Vein endothelial cell (primary cell): ENCODE measurements around a stretch of chr6.

- CAGE, long polyA plus RNA = no peak
These were observed 48.2 kb downstream of the SLC22A23 start for GRCh38 chr6:3408586-3409170.

- CAGE, long polyA plus RNA = no peak
These were observed 2.7 kb downstream of the SLC22A23 start for GRCh38 chr6:3454043-3454650.

DNA sequence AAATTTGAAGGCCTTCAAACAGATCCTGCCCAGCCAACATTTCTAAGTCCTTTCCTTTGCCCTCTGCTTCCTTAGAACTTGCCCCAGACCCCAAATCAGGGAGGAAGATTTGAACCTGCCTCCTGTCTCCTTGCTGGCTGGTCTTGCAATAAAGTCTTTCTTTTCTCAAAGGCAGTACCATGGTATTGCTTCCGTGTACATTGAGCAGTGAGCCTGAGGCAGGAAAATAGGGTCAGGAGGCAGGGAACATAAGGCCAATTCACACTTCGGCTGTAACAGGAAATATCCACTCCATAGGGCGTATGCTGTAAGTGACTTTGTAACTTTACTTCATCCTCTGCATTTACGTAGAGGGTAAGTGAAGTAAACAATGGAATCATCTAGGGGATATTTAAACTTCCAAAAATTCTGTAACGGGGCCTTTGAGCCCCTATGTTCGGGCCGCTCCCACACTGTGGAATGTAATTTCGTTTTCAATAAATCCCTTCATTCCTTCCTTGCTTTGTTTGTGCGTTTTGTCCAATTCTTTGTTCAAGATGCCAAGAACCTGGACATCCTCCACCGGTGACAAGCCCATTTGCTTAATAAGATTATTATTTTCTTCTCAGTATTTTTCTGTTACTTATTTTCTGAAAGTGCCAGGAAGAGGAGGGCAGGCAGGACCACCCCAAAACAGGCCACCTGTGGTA, 2.0 kb upstream of the PXDC1 start:
- CAGE, long polyA plus RNA = no peak

- CAGE, long polyA plus RNA = no peak
These were observed 20.6 kb upstream of the PXDC1 start for GRCh38 chr6:3771896-3772695.

GRCh38 chr6:3797449-3798096, 46.1 kb upstream of the PXDC1 start:
- CAGE, long polyA plus RNA = no peak

GRCh38 chr6:3825563-3826878, 23.2 kb upstream of the FAM50B start:
- CAGE, long polyA plus RNA = no peak

DNA sequence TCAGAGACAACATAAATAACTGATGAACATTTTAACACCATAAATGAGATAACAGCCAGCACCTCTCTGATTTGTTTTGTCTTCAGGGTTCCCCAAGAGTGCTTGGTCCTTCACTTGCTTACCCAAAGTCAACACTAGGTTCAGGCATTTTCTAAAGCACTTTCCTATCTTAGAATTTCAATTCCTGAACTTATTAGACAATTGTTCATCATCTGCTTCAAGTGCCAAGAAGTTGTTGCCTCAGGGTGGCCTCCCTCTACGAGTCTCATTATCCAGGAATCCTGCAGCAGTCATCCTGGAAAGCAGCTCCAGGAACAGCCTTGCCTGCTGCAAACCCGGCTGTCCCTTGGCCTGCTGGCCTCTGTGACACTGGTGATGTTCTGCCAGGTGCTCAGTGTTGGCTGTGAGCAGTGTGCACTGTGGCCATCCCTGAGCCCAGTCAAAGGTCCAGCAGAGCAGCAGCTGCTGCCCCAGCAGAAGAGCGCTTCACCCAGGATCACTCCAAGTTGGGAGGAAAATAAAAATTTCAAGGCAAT, 7.6 kb upstream of the FAM50B start:
- CAGE, long polyA plus RNA = no peak

GRCh38 chr6:3908648-3909640, 59.8 kb downstream of the FAM50B start:
- CAGE, long polyA plus RNA = no peak

DNA sequence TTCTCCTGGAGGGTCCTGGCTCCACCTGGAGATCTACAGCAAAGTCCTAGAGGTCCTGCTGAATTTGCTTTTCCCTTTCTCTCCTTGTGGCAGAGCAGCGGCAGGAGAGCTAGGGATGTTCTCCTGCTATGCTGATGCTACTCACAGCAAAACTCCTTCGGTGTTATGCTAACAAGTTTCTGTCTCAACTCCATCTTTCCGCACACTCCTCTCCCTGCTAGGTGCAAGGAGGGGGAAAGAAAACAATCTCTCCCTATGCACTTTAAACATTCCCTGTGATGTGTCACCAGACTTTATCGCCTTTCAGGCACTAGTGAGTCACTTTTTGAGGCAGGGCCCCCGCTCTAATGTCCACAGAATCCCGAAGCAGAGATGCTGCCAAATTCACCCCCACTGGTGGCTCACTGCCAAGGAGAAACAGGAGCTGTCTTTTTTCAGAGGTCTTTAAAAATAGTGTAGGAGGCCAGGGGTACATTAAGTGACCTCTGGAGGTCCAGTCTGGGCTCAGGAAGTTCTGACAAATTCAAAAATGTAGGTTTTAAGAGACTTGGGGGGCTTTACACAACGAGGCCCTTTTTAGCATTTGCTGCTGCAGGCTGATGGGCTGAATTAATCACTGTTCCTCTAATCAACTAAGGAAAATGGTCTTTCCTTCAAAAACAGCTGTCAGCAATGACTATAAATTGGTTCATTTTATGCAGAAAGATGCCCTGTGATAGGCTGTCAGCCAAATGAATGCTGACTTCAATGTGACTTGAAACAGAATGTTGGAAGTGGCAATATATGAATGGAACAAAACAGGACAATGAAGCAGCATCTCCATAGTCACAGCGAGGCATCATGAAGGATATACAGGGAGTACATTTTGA, 62.8 kb downstream of the FAM50B start:
- CAGE, long polyA plus RNA = no peak

GRCh38 chr6:3913877-3914143, 64.6 kb downstream of the FAM50B start:
- CAGE, long polyA plus RNA = no peak

DNA sequence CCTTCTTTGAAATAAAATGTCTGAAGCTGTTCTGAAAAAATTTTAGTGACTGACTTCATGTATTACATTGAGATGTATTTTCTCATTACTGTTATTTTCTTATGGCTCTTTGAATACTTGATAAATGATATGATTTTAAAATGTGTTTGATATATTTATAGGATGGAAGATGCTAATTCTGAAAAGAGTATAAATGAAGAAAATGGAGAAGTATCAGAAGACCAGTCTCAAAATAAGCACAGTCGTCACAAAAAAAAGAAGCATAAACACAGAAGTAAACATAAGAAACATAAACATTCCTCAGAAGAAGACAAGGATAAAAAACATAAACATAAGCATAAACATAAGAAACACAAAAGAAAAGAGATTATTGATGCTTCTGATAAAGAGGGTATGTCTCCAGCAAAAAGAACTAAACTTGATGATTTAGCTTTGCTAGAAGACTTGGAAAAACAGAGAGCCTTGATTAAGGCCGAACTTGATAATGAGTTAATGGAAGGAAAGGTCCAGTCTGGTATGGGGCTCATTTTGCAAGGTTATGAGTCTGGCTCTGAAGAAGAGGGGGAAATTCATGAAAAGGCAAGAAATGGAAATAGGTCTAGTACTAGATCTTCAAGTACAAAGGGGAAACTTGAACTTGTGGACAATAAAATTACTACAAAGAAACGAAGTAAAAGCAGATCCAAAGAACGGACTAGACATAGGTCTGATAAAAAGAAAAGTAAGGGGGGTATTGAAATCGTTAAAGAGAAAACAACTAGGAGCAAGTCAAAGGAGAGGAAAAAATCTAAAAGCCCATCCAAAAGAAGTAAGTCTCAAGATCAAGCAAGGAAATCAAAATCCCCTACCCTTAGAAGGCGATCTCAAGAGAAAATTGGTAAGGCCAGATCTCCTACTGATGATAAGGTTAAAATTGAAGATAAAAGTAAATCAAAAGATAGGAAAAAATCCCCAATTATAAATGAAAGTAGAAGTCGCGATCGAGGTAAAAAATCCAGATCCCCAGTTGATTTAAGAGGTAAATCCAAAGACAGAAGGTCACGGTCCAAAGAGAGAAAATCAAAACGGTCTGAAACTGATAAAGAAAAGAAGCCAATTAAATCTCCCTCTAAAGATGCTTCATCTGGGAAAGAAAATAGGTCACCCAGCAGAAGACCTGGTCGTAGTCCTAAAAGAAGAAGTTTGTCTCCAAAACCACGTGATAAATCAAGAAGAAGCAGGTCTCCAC, 10.7 kb downstream of the PRPF4B start:
- CAGE, long polyA plus RNA = no peak

DNA sequence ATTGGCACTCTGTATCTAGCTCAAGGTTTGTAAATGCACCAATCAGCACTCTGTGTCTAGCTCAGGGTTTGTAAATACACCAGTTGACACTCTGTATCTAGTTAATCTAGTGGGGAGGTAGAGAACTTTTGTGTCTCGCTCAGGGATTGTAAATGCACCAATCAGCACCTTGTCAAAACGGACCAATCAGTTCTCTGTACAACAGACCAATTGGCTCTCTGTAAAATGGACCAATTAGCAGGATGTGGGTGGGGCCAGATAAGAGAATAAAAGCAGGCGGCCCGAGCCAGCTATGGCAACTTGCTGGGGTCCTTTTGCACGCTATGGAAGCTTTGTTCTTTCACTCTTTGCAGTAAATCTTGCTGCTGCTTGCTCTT, 11.8 kb upstream of the FAM217A start:
- CAGE, long polyA plus RNA = no peak

DNA sequence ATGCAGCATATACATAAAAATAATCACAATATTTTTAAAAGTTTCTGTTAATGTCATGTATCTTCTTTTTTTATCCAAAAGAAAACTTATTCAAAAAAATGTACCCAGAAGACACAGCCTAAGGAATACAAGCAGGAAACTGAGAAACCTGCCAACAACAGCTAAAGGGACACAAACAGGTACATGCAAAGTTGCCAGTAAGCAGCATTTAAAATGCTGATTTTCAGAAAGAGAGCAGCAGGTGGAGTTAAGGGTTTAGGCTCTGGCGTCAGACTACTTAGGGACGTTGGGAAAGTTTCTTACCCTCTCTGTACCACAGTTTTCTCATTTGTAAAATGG, 13.5 kb downstream of the ECI2 start:
- CAGE, long polyA plus RNA = no peak

DNA sequence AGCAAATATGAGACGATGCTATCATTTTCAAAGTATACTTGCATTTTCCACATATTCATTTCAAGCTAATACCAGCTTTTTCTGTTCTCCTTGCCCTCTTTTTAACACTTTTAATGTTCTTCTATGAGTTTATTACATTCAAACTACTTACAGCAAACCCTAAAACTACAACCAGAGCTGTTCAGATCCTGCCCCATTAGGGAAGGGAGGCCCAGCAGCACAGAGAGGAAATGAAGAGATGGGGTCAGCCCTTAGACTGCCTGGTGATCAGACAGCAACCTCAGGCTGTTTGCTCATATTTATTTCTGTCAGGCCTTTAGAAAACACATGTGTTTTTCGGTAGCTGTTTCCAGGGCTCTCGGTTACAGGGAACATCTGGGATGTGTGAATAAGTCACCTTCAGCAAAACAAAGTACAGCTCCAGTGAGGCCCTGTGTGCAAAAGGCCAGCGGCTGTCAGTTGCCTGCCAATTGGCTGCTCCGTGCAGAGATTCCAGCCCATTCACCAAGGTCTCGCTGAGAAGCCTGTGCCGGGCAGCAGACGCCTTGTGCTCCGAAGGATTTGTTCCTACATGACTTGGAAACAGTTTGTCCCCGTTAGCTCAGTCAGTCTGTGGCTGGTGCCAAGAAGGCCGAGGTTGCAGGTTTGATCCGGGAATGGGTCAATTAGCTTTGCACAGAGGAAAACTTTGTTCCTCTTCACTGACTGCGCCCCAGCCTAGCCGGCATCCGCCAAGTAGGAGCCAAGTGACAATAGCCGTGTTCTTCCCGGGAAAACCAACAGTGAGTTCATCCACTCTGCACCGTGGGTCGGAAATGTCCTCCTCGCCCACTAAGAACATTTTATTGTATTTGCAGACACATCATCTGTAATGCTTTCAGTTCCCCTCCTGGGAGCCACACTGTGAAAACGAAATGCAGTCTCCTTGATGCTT, 315.6 kb upstream of the CDYL start:
- CAGE, long polyA plus RNA = no peak

DNA sequence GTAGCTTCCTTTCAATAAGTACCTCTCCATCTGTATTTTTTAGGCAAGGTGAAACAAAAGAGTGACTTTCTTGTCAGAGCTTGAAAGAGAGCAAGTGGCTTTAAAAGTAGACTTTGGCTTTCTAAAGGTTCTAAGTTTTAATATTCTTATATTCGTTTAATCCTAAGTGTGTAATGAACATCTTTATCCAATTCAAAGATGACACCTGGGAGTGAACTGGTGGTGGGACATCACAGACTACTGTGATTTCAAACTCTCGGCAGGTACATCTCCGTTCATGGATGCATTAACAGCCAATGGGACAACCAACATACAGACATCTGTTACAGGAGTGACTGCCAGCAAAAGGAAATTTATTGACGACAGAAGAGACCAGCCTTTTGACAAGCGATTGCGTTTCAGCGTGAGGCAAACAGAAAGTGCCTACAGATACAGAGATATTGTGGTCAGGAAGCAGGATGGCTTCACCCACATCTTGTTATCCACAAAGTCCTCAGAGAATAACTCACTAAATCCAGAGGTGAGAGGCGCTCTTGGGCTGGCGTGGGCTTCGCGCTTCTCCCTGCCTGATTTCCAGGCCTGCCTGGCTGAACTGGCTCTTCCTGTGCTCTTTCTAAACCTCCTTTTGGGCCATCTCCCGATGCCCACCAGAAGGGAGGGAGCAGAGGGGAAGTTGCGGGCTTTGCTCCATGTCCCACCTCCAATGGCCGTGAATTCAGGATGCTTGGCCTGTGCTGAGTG, 68.4 kb downstream of the RPP40 start:
- CAGE, long polyA plus RNA = no peak

- CAGE, long polyA plus RNA = no peak
These were observed 16.8 kb downstream of the FARS2 start for GRCh38 chr6:5278090-5278580.

GRCh38 chr6:5660429-5661754, 345.8 kb downstream of the NRN1 start:
- CAGE, long polyA plus RNA = no peak

DNA sequence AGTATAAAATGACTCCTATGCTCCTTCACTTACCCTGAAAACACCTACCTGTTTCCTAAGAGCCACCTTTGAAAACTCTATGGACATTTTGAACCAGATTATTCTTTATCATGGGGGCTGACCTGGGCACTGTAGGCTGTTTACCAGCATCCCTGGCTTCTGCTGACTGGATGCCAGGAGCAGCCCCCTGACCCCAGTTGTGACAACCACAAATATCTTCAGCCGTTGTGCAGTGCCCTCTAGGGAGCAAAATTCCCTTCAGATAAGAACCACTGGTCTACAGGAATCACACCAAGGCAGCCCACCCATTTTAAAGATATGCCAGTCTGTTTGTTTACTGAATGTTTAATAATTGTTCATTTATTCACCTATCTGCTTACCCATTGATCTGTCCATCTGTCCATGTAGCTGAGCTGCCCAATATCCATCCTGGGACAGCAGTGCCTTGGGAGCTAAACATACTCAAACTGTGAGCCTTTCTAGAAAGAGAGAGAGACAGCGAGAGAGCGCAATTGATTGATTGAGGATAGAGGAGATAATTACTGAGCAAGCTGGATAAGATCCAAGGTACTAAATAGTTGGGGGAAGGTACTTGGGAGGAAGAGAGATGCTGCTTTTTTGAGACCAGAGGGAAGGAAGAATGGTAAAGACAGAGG, 276.8 kb downstream of the NRN1 start:
- CAGE, long polyA plus RNA = no peak

GRCh38 chr6:6007170-6007836, 578 bp upstream of the NRN1 start:
- CAGE, long polyA plus RNA = no peak

GRCh38 chr6:6299330-6299857, 21.1 kb downstream of the F13A1 start:
- CAGE, long polyA plus RNA = no peak